Type B pancreatic cell (in vitro differentiated cells): ENCODE measurements around a stretch of chr5.

DNA sequence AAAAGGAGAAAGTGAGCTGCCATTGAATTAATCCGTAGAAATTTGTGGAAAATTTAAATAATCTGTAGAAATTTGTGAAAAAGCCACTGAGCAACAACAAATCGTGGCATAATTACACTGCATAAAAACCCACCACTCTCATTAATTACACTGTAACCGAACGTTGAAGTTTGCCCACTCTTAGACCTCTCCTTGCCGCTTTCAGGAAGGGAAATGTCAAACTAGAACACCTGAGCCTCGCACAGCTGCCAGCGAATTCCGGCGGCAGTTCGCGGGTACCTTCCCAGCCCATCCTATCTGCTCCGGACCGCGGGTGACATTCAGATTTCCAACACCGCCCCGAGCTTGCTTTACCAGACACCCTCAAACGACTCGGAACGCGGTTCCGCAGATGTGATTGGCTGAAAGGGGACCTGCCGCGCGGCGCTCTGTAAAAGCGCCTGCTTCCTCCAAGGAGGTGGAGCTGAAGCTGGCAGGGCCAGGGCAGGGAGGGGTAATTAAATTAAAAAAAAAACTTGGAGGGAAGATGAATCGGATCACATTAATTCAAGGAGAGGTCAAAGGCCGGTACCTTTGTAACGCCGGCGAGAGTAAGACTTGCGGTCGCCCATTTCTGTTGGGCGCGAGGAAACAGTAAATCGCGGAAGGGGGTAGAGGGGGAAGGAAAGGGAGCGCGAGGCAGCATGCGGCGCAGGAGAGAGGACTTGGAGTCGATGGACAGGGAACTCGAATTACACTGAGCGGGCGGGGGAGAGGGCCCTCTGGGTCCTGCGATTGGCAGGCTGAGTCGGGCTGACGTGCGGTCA, 523 bp upstream of the RGMB start:
- PRO-cap = bidirectional peak, plus-strand start outside the sequence, minus-strand start at position 706 of the sequence

DNA sequence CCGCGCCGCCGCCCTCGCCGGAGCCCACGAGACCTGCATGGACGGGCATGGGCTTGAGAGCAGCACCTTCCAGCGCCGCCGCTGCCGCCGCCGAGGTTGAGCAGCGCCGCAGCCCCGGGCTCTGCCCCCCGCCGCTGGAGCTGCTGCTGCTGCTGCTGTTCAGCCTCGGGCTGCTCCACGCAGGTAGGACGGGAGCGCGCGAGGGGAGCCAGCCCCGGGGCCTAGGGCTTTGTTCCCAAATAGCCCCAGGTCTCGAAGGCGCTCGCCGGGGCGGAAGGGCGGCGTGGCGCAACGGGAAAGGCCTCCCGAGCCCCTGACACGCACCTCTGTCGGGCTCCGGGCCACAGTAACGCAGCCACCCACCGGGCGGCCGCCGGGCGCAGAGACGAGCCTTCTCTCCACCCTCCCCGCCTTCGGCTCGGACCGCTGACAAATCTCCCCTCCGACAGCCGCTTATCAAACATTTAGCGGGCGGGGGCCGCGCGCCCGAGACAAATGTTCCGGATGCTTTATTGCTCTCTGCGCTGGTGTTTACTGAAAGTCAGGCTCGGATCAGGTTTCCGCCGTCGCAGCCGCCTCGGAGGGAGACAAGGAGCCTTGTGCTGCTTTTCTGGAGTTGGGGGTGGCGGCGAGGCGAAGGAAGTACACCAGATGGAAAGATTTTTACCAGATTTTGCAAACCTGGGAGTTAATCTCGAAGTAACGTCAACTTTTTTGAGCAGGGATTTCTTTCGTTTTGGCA, 732 bp downstream of the RGMB start:
- PRO-cap = bidirectional peak, plus-strand start at position 566 of the sequence, minus-strand start at position 428 of the sequence

GRCh38 chr5:98918301-98918694, 10.5 kb downstream of the CHD1 start:
- PRO-cap = no peak

DNA sequence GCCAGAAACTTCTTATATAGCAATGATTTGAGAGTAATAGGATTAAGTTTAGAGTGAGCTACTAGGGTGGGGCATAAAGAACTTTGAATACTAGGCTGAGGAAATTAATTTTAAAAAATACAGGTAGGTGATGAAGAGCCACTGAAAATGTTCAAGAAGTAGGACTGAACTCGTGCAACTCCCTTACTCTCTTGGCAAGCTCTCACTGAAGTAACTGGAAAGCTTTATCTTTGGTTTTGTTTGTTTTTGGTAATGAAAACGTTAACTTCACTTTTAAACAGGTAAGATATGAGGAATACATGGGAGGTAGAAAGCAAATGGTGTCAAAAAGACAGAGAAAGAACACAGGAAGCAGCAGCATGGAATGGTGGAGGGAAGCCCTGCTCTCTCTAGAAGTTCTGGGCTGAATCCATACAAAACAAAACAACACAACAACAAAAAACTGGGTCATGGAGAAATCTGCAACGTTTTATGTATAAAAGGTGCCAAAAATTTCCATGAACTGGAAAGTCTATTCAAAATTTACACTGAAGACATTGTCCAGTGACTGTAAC, 91.1 kb upstream of the CHD1 start:
- PRO-cap = no peak

- PRO-cap = no peak
Observed at GRCh38 chr5:99025292-99025802, 96.5 kb upstream of the CHD1 start.

DNA sequence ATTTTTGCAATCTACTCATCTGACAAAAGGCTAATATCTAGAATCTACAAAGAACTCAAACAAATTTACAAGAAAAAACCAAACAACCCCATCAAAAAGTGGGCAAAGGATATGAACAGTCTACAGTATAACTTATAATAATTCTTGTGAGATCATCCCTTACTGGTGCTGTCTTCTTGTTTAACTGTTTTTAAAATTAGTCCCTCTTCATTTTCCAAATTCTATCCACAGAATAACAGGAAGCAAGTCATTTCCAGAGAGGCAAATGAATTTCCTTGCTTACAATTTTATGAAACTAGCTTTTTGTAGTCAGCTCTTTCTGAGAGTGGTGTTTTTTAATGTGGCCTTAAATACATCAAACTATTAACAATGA, 40.6 kb downstream of the FAM174A start:
- PRO-cap = no peak

GRCh38 chr5:100855802-100856473, 47.1 kb downstream of the ST8SIA4 start:
- PRO-cap = no peak

DNA sequence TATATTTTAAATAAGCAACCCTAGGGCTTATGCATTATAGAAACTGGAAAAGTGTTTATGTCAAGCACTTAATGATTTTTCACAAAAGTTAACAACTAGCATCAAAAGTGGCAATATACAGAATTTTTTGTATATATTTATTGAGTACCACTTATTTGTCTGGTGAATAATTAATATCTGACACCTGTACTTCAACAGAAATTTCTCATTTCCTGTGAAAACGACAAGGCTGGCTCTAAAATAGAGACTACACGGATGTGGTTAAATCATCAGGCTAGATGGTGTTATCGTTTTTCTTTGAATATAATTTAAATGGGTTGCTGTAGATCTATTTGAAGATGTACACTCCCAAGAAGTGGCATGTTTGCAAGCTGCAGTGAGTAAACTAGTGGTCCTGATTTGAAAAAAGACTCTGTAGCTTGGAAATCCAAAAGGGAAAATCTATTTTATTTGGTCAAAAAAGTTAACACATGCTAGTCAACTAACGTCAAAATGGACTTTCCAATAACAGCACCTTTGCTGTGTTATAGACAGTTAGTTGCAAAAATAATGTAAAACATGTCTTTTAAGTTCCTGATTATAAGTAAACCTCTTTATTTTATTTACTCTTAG, 13.9 kb downstream of the ST8SIA4 start:
- PRO-cap = no peak

DNA sequence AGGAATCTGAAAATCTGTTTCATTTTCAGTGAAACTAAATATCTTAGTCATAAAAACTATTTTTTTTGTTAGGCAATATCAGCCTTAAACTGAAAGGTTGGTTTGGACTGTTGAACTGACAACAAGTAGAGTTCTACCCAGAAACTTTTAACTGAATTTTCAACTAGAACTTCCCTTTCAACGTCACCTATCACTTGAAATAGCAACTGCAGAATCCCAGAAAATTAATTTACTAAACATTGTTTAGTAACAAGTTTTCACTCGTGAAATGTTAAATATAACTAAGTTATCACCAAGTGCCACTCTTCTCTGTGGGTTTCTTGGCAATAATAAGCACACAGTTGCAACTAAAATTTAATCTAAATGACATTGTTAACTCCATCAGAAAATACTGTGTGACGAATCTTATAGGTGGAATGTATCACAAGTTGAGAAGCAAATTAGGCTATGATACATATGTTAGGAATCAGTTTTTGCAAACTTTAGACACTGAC, 12.3 kb downstream of the ST8SIA4 start:
- PRO-cap = no peak

- PRO-cap = bidirectional peak, plus-strand start at chr5:100900851, minus-strand start at chr5:100900680
Observed at GRCh38 chr5:100900215-100900759, 2.8 kb downstream of the ST8SIA4 start.

DNA sequence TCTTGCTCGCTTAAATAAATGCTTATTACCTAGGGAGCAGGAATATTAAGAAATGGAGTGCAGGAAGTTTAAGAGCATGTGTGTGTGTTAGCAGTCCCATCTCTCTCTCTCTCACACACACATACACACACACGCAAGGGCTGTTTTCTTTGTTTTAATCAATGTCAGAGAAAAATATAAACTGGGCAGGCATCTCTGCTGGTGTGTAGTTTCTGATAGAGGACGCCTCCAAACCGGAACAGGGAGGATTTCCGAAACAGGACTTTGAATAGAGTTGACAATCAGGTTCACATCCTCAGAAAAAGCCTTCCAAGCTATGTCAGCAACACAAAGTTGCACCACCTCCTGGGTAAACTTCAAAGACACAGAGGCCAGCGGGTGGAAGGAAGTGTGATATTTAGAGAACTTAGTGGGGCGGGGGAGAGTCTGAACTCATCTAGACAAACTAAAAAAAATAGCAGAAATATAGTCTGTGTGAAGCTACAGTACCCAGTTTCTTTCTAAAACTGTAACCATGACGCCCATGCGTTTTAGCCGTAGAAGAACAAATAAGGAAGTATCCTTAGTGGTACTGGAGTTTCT, 1.2 kb downstream of the ST8SIA4 start:
- PRO-cap = no peak

GRCh38 chr5:101678463-101678953, 617.6 kb downstream of the SLCO4C1 start:
- PRO-cap = no peak

GRCh38 chr5:101897770-101898405, 398.2 kb downstream of the SLCO4C1 start:
- PRO-cap = no peak

DNA sequence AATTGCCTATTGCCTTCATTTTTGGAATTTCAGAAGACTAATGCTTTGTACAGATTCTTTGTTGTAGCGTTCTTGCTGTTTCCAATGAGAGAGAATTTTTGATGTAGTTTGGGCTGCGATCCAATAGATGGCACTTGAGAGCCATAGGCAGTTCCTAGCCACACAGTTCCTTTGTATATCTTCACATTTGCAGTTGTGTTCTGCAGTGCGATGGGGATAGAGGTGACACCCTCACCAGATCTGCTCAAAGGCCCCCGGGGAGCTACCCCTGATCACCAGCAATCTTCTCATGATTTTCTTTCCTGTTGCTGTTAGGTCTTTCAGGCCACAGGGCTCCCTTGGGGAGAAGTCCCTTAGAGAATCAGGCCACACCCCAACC, 353.8 kb downstream of the SLCO4C1 start:
- PRO-cap = no peak

DNA sequence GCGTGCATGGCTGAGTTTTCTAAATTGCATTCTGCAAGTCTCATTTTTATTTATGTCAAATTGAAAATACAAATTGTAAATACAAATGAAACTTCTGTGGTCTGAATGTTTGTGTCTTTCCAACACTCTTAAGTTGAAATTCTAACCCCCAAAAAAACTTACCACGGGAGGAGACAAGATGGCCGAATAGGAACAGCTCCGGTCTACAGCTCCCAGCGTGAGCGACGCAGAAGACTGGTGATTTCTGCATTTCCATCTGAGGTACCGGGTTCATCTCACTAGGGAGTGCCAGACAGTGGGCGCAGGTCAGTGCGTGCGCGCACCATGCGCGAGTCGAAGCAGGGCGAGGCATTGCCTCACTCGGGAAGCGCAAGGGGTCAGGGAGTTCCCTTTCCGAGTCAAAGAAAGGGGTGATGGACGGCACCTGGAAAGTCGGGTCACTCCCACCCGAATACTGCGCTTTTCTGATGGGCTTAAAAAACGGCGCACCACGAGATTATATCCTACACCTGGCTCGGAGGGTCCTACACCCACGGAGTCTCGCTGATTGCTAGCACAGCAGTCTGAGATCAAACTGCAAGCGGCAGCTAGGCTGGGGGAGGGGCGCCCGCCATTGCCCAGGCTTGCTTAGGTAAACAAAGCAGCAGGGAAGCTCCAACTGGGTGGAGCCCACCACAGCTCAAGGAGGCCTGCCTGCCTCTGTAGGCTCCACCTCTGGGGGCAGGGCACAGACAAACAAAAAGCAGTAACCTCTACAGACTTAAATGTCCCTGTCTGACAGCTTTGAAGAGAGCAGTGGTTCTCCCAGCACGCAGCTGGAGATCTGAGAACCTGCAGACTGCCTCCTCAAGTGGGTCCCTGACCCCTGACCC, 83.8 kb upstream of the PAM start:
- PRO-cap = no peak

GRCh38 chr5:102755741-102755897, 514 bp downstream of the PAM start:
- PRO-cap = bidirectional peak, plus-strand start at chr5:102755829, minus-strand start at chr5:102755792

- PRO-cap = no peak
Observed at GRCh38 chr5:102913869-102914098, 158.7 kb downstream of the PAM start.

GRCh38 chr5:102961009-102961367, 158.9 kb downstream of the GIN1 start:
- PRO-cap = no peak

- PRO-cap = no peak
Observed at GRCh38 chr5:103025132-103025633, 94.8 kb downstream of the GIN1 start.

GRCh38 chr5:103119175-103119489, 806 bp downstream of the GIN1 start:
- PRO-cap = no peak